Testis (tissue), 5 donors: ENCODE measurements around a stretch of chr17.

GRCh38 chr17:28705314-28705780, 6.3 kb downstream of the PROCA1 start:
- PRO-cap, 3 experiments: no peak in any of the 3 experiments
- RAMPAGE, long total RNA, 2 experiments: no peak in any of the 2 experiments
- RRBS: no CpG with 5 or more reads among the region's 5 CpGs

DNA sequence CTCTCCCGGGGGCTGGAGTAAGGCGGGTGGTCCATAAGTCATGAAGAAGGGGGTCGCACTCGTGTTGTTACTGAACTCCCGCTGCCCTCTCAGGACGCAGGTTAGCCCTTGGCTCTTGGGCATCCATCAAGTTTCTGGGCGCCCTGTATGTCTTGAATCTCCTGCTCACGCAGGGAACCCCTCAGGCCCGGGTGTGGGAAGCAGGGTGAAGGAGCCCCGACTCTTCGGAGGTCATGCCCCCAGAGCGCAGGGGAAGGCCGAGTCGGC, 980 bp downstream of the TRAF4 start:
- PRO-cap, 3 experiments: peak in 1 of 3 experiments; most common plus-strand start position 34 of the sequence (in 1)
- RAMPAGE, long total RNA, 2 experiments: no peak in any of the 2 experiments
- RRBS: 5% methylated on average over 1 of the region's 14 CpGs

DNA sequence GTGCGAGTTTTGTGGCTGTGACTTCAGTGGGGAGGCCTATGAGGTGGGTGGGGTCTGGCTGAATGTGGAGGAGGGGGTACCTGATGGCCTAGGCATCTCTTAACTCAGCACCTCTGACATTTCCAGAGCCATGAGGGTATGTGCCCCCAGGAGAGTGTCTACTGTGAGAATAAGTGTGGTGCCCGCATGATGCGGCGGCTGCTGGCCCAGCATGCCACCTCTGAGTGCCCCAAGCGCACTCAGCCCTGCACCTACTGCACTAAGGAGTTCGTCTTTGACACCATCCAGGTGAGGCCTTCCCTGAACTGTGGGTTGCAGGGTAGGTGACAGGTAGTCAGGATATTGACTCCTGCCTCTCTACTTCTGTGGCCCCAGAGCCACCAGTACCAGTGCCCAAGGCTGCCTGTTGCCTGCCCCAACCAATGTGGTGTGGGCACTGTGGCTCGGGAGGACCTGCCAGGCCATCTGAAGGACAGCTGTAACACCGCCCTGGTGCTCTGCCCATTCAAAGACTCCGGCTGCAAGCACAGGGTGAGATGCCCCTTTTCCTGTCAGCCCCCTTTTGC, 4.4 kb downstream of the TRAF4 start:
- PRO-cap, 3 experiments: no peak in any of the 3 experiments
- RAMPAGE, long total RNA, 2 experiments: no peak in any of the 2 experiments
- RRBS: no CpG with 5 or more reads among the region's 9 CpGs

DNA sequence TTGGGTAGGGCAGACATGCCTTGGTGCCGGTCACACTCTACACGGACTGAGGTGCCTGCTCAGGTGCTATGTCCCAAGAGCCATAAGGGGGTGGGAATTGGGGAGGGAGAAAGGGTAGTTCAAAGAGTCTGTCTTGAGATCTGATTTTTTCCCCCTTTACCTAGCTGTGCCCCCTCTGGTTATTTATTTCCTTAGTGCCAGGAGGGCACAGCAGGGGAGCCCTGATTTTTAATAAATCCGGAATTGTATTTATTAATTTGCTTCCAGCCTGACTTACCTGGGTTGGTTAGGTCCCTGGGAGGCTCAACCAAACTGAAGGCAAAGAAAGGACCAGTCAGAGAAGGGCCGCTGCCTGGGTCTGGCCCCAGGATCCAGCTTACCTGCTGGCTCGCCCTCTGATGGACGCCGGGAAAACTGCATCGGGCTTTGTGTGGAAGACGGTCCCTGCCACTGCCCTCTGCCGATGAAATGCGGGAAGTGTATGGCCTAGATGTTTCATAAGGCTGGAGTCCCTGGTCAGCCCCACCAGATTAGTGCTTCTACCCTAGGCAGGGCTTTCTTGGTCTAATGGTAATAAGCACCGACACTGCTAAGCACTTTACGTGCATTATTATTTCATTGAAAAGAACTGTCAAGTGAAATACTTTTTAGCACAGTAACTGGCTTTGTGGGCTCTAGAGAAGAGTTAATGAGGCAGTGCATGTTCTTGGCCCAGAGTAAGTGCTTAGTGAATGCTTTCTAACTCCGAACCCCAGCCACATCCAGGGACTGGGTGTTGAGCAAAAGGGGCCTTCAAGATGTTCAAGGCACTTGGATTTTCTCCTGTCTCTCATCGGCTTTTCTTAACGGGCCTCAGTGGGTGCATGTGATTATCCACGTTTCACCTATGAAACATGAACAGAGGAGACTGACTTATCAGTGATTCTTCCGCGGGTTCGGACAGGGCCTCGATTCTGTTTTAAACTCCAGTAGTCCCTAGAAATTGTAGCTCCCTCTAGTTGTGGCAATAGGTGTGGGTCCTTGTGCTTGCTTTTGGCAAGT, 6.3 kb downstream of the TRAF4 start:
- PRO-cap, 3 experiments: no peak in any of the 3 experiments
- RAMPAGE, long total RNA, 2 experiments: no peak in any of the 2 experiments
- RRBS: no CpG with 5 or more reads among the region's 21 CpGs

DNA sequence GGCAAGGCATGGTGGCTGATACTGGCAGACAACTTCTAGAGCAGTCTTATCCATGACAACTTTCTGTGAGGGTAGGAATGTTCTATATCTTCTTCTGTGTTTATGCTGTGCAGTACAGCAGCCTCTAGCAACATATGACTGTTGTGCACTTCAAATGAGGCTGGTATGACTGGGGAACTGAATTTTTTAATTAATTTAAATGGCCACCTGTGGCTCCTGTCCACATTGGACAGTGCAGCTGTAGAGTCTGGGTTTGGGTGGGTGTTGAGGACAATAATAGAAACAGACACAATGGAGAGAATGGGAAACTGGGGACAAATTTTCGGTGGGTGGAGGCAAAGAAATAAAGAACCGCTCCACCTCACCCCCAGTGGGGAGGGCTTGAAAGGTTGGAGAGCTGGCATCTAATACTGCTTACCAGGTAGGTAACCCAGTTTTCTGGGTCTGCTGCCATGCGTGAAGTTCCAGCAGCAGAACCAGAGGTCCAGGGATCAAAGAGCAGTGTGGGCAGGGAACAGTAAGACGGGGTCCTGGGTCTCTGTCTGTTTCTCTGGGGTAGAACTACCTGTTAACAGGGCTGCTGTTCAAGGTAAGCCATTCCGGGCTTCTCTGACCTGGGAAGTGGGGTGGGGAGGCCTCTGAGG, 5.9 kb downstream of the FLOT2 start:
- PRO-cap, 3 experiments: no peak in any of the 3 experiments
- RAMPAGE, long total RNA, 2 experiments: no peak in any of the 2 experiments
- RRBS: no CpG with 5 or more reads among the region's 5 CpGs

GRCh38 chr17:28904154-28905316, 1.7 kb upstream of the DHRS13 start:
- PRO-cap, 3 experiments: no peak in any of the 3 experiments
- RAMPAGE, long total RNA, 2 experiments: no peak in any of the 2 experiments
- RRBS: no CpG with 5 or more reads among the region's 10 CpGs

DNA sequence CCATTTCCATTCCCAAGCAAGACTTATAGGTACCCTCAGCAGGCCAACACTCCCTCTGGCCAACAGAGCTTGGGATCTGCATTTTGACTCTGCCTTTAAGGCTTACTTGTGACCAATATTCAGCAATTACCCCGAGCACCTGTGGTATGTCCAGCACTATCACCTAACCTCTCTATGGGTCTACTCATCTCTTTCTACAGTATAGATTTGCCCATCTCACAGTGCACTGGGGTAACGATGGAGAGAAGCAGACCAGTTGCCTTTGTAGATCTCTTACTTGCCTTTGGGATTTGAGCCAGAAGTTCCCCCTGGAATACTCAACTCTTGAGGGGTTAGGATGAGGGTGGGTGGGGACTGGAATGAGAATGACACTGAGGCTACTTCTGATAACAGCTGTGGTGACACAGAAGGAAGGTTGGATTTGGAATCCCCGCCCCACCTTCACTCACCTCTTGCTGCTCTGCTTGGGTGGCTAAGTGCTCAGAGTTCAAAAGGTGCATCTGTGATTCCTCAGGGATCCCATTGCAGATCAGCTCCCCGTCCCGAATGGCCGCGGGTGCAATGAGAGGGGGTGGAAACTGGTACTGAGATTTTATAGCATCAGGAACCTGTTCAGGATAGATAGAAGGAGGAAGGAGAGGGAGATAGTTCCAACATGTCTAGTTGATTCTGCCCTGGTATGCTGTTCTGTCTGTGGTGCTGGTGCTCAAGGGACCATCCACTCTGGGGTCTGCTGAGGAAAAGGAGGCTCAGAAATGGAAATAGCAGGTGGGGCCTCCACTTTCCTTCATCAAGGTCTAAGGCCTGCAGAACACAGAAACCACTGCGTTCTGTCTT, 10.8 kb upstream of the DHRS13 start:
- PRO-cap, 3 experiments: no peak in any of the 3 experiments
- RAMPAGE, long total RNA, 2 experiments: no peak in any of the 2 experiments
- RRBS: no CpG with 5 or more reads among the region's 8 CpGs

GRCh38 chr17:28981928-28982763, 23.7 kb downstream of the SEZ6 start:
- PRO-cap, 3 experiments: no peak in any of the 3 experiments
- RAMPAGE, long total RNA, 2 experiments: no peak in any of the 2 experiments
- RRBS: no CpG with 5 or more reads among the region's 19 CpGs

DNA sequence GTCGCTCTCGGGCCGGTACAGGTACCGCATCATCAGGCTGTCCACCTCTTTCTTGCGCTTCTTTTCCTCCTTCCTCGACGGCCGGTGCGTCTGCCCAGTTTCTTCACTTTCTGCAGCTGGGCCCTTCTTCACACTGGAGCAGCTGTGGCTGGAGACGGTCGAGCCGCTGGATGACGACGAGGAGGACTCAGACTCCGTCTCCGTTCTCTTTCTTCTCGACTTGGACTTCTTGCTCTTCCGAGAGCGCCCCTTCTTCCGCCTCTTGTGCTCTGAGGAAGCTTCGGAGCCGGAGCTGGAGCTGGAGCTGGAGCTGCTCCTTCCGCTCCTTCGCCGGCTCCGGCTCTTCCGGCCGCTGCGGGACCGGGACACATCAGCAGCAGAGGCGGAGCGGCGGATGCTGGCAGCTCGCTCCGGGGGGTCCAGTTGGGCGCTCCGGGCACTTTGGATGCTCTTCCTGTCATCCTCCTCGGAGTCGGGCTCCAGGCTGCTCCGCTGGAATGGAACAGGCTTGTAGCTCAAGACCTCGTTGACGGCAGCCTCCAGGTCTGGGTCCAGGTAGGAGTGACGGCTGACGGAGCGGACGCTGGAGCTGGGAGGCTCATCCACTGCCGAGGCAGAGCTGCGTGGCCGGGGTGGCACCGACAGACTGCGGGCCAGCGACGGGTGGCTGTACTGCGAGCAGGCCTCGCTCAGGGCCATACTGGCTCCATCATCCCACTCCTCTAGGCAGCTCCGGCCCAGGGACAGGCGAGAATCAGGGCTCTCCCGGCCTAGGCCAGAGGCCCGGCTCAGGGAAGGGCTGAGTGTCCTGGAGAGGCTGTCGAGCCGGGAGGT, 37.0 kb downstream of the PIPOX start:
- PRO-cap, 3 experiments: peak in 1 of 3 experiments; most common plus-strand start position 373 of the sequence (in 1); most common minus-strand start position 264 of the sequence (in 1)
- RAMPAGE, long total RNA, 2 experiments: no peak in any of the 2 experiments
- RRBS: 28% methylated on average over 24 of the region's 61 CpGs

DNA sequence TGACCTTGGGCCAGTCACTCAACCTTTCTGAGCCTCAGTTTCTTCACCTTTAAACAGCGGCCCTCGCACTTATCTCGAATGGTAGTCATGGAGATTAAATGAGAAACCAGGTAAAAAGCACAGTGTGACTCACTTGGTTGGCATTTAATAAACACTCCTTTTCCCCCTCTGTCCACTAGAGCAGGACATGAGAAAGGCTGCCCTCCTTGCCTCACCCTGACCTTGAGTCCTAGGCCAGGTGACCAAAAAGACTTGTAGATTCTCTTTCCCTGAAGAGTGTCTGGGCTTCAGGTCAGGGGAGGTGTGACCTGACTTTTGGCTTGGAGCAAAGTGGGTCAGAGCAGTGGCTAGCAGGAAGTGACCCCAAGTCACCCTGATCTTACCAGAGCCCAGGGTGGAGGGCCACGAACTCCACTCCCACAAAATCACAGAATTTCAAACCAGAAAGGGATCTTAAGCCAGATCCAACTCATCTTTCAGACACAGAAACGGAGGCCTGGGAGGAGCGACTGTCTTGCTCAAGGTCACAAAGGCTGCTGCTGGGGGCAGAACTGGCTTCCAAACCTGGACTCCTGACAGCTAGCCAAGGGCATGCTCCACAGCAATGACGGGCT, 65.2 kb downstream of the PIPOX start:
- PRO-cap, 3 experiments: no peak in any of the 3 experiments
- RAMPAGE, long total RNA, 2 experiments: no peak in any of the 2 experiments
- RRBS: no CpG with 5 or more reads among the region's 7 CpGs

DNA sequence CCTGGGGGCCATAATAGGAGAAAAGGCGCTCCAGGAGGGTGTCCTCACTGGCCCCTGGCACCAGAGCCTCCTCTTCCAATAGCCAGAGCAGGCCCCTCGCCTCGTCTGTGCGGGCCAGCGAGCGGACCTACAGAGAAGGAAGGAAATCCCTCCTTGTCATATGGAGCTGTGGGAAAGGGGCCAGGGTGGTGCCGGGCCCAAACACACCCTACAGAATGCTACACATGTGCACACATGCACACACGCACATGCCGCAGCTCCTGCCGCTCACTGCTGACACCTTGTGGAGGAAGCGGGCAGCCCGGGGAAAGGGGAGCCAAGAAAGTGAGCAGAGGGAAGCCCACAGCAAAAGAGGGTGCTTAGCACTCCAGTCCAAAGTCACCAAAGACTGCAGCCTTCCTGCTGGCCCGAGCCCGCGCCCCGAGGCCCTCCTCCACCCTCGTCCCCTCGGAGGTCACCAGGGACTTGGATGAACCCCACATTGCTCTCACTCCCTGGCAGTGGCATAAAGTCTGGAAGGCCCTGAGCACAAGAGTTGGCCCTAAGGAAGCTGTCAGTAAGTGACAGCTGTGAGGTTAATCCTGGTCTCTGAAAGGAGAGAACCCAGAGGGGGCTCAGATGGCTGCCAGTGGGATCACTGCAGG, 68.3 kb downstream of the MYO18A start:
- PRO-cap, 3 experiments: peak in 1 of 3 experiments; most common plus-strand start position 110 of the sequence (in 1)
- RAMPAGE, long total RNA, 2 experiments: no peak in any of the 2 experiments
- RRBS: 49% methylated on average over 3 of the region's 18 CpGs

- PRO-cap, 3 experiments: peak in 1 of 3 experiments; most common plus-strand start chr17:29179627 (in 1); most common minus-strand start chr17:29179276 (in 1)
- RAMPAGE, long total RNA, 2 experiments: no peak in any of the 2 experiments
- RRBS: no CpG with 5 or more reads among the region's 26 CpGs
These were observed 860 bp downstream of the MYO18A start for GRCh38 chr17:29179130-29179945.

- PRO-cap, 3 experiments: no peak in any of the 3 experiments
- RAMPAGE, long total RNA, 2 experiments: no peak in any of the 2 experiments
- RRBS: no CpG with 5 or more reads among the region's 13 CpGs
These were observed 17.2 kb downstream of the CRYBA1 start for GRCh38 chr17:29263360-29264716.

- PRO-cap, 3 experiments: no peak in any of the 3 experiments
- RAMPAGE, long total RNA, 2 experiments: no peak in any of the 2 experiments
- RRBS: 7% methylated on average over 21 of the region's 54 CpGs
These were observed 956 bp downstream of the ABHD15 start for GRCh38 chr17:29565698-29566464.

DNA sequence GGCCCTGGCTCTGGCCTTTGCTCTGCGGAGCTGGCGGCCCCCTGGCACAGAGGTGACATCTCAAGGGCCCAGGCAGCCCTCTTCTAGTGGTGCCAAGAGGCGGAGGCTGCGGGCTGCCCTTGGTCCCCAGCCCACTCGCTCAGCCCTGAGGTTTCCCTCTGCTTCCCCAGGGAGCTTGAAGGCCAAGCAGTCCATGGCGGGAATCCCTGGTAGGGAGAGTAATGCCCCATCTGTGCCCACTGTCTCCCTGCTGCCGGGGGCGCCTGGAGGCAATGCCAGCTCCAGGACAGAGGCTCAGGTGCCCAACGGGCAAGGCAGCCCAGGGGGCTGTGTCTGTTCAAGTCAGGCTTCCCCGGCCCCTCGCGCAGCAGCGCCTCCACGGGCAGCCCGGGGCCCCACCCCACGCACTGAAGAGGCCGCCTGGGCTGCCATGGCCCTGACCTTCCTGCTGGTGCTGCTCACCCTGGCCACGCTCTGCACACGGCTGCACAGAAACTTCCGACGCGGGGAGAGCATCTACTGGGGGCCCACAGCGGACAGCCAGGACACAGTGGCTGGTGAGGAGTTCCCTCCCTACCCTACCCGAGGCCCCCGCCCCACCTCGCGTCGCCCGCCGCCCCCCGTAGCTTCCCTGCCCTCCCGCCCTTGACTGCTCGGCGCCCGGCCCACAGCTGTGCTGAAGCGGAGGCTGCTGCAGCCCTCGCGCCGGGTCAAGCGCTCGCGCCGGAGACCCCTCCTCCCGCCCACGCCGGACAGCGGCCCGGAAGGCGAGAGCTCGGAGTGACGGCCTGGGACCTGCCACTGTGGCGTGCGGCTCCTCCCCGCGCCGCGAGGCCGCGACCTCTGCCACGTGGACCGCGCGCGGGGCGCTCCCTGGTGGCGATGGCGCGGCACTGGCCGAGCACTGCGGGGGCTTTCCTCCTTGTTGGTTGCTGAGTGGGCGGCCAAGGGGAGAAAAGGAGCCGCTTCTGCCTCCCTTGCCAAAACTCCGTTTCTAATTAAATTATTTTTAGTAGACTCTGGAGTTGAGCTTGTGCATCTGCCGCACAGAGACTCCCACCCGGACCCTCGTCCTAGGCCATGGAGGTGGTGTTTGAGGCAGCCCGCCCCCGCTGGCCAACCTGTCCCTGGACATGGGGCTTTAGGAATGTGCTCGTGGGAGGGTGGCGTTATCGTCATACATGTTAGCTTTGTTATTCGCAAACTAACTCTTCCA, 4.0 kb downstream of the TP53I13 start:
- PRO-cap, 3 experiments: no peak in any of the 3 experiments
- RAMPAGE, long total RNA, 2 experiments: no peak in any of the 2 experiments
- RRBS: 12% methylated on average over 13 of the region's 82 CpGs

GRCh38 chr17:29615391-29616388, 7.0 kb downstream of the CORO6 start:
- PRO-cap, 3 experiments: peak in 3 of 3 experiments; most common plus-strand start chr17:29615763 (in 3); most common minus-strand start chr17:29615587 (in 3)
- RAMPAGE, long total RNA, 2 experiments: no peak in any of the 2 experiments
- RRBS: 2% methylated on average over 21 of the region's 81 CpGs

- PRO-cap, 3 experiments: no peak in any of the 3 experiments
- RAMPAGE, long total RNA, 2 experiments: no peak in any of the 2 experiments
- RRBS: no CpG with 5 or more reads among the region's 6 CpGs
These were observed 9.8 kb upstream of the CORO6 start for GRCh38 chr17:29632326-29633004.

- PRO-cap, 3 experiments: peak in 1 of 3 experiments; most common plus-strand start chr17:29645662 (in 1); most common minus-strand start chr17:29645545 (in 1)
- RAMPAGE, long total RNA, 2 experiments: no peak in any of the 2 experiments
- RRBS: no CpG with 5 or more reads among the region's 5 CpGs
These were observed 22.9 kb upstream of the CORO6 start for GRCh38 chr17:29645456-29646107.

GRCh38 chr17:29674259-29674743, 51.6 kb upstream of the CORO6 start:
- PRO-cap, 3 experiments: no peak in any of the 3 experiments
- RAMPAGE, long total RNA, 2 experiments: no peak in any of the 2 experiments
- RRBS: no CpG with 5 or more reads among the region's 2 CpGs

DNA sequence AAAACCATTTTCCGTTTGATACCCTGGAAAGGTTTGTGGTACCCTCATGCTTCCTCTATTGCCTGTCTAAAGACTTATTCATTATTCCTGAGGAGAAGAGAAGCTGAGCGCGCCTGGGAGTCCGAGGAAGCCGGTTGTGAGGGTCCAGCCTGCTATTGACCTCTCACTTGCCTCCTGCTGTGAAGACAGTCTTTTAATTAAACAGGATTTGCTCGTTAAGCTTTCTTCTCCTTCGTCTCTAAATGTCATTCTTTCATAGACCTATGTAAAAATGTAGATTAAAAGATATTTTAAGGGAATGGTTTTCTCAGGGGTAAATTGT, 678 bp upstream of the SSH2 start:
- PRO-cap, 3 experiments: peak in 2 of 3 experiments; most common minus-strand start position 169 of the sequence (in 2)
- RAMPAGE, long total RNA, 2 experiments: no peak in any of the 2 experiments
- RRBS: no CpG with 5 or more reads among the region's 7 CpGs